Lung (tissue), 4 donors: ENCODE measurements around a stretch of chr5.

DNA sequence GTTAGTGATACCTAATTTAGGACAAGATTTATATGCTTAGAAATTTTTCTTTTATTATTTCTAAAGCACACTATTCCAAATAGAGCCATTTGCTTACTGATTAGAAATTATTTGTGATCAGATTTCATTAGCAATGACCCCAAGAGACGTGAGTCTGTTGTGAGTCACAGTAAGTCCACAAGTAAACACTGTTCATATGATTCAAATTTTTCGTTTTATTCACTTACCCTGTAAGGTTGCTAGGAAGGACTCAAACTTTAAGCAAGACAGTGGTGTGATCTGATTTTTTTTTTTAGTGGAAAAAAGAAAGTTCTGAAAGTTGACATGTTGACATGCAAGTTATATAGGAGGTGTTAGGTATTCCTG, 1.2 kb downstream of the CARD6 start:
- PRO-cap: no peak
- RAMPAGE, long total RNA: no peak
- RRBS: no CpG with 5 or more reads among the region's 2 CpGs

GRCh38 chr5:40911136-40911764, 2.0 kb downstream of the C7 start:
- PRO-cap: no peak
- RAMPAGE, long total RNA: no peak
- RRBS: no CpG with 5 or more reads among the region's 5 CpGs

GRCh38 chr5:41211431-41211881, 1.9 kb downstream of the C6 start:
- PRO-cap: no peak
- RAMPAGE, long total RNA: no peak
- RRBS: no CpG with 5 or more reads among the region's 4 CpGs

DNA sequence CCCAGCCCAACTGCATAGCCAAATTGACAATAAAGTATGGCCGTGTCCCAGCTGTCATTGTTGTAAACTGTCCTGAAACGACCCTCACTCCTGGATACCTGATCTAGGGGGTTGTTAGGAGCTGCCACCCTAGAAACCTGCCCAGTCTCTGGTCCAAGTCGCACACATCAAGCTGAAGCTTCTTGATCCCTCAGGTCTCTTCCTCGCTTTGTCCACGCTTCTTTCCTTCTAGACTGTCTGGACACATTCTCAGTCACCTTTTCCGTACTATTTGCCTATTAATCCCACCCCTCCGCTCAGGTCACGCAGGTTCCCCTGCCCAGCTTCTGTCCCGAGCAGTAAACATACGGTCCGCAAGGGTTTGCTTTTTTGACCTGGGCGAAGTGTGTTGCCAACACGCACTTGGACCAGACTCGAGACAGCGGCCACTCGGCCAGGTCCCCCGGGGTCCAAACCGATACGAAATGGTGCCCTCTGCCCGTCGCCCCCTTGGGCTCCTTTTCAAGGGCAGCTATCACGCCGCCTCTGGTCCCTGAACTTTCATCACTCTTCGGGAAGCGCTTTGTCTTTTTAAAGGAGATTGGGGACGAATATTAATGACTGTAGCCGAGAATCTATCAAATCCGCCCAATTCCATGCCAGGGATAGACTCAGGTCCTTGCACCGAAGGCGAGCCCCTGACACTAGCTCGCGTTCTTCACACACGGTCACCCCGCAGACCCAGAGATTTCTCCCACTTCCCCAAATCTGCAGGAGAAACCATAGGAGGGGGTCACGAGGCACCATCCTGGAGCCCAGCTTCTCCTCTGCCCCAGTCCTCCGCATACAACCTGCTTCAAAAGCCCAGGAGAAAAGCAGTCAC, 820 bp downstream of the PLCXD3 start:
- PRO-cap: no peak
- RAMPAGE, long total RNA: no peak
- RRBS: no CpG with 5 or more reads among the region's 36 CpGs

DNA sequence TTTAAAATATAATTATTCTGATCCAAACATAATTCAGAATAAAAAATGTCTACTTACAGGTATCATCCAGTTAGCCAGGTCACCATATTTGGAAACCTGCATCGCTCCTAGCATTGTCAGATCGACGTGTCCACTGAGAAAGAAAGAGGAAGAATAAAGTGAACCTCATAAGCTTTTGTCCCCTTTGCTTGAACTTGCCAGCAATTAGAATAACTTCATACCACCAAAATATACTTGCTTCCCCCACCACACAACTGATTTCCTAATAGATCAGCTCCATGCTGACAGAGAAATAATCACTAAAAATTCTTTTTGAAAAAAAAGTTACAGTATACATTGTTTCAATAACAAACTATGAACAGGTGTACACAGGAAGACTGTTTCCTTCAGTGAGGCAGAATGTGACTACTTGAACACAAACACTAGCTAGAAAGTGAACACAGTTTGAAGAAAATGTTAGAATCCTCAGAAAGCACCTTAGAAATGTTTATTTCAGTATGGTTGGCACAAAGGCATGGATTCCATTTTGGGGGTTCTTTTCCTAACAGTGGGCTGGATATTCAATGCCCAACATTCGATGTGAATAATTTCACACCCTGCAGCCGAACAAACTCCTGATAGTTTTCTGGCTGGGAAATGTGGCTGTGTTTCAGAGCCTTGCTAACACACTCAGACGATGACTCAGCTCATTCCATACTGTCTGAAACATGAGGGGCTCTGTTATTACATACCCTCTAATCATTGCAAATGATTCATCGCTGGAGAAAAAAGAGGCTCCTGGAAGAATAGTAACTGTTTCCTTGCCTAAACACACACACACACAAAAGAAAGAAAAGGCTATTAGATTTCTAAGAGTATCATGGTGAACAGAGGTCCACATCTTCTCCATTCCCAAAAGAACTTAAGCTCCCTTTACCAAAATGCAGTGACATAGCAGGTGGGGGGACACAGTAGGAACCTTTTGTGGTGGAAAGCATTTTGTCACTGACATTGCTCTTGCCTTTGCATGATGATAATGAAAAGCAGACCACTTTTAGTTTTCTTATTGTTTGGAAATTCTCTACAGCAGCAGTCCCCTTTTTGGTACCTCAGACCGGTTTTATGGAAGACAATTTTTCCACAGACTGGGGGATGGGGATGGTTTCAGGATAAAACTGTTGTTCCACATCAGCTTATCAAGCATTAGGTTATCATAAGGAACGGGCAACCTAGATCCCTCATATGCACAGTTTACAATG, 75.9 kb downstream of the OXCT1 start:
- PRO-cap: no peak
- RAMPAGE, long total RNA: no peak
- RRBS: no CpG with 5 or more reads among the region's 9 CpGs

DNA sequence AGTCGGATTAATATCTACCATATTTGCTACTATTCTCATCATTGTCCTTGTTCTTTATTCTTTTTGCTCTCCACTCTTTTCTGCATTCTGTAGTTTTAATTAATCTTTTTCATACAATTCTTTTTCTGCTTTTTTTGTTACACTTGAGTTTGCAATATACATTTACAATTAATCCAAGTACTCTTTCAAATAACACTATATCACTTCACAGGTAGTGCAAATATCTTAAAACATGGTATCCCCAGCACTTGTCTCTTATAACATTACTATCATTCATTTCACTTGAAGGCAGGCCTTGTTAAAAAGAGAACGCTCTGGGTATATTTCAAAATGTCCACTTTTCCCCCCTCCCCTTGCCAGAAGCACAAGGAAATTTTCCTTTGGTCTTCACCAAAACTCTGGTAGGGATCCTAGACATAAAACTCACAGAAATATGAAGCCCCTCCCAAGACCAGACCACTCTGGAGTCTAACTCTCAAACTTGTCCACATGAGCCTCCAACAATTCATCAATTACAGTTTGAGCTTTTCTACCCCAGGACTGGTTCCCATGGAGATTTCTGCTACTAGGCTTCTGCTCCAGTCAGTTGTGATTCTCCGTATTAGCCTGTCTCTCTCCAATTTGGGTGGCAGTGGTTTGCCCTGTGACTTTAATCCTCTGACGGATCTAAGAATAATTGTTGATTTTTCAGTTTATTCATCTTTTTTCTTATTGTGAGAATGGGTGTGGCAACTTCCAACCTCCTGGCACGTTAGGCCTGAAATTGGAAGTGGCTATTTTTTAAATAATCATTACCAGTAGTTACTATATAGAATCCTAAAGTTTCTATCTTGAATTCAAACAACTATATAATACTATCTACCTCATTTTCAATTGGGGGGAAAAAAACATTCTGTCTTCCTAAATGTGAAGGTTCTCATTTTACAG, 47.0 kb downstream of the OXCT1 start:
- PRO-cap: no peak
- RAMPAGE, long total RNA: no peak
- RRBS: no CpG with 5 or more reads among the region's 5 CpGs

DNA sequence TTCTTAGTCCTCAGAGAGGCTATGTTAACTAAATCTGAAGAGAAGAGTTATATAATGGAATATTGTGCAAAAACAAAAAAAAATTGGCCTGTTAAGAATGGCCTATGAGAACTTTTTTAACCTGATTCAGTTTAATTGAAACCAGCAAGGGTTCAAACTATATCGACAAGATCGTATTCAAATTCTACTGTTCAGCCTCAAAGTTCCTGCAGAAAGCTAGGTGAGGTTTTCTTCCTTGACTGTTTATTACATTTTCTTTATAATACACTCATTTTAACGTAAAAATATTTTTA, 13.0 kb downstream of the SELENOP start:
- PRO-cap: no peak
- RAMPAGE, long total RNA: no peak
- RRBS: no CpG with 5 or more reads among the region's 3 CpGs

- PRO-cap: no peak
- RAMPAGE, long total RNA: no peak
- RRBS: no CpG with 5 or more reads among the region's 5 CpGs
These were observed 26.0 kb upstream of the SELENOP start for GRCh38 chr5:42837528-42838173.

GRCh38 chr5:42840159-42840835, 28.6 kb upstream of the SELENOP start:
- PRO-cap: no peak
- RAMPAGE, long total RNA: no peak
- RRBS: no CpG with 5 or more reads among the region's 6 CpGs

GRCh38 chr5:42951183-42951901, 88.8 kb downstream of the ANXA2R start:
- PRO-cap: no peak
- RAMPAGE, long total RNA: no peak
- RRBS: 5% methylated on average over 8 of the region's 57 CpGs

GRCh38 chr5:43019223-43019957, 20.7 kb downstream of the ANXA2R start:
- PRO-cap: no peak
- RAMPAGE, long total RNA: no peak
- RRBS: no CpG with 5 or more reads among the region's 28 CpGs

DNA sequence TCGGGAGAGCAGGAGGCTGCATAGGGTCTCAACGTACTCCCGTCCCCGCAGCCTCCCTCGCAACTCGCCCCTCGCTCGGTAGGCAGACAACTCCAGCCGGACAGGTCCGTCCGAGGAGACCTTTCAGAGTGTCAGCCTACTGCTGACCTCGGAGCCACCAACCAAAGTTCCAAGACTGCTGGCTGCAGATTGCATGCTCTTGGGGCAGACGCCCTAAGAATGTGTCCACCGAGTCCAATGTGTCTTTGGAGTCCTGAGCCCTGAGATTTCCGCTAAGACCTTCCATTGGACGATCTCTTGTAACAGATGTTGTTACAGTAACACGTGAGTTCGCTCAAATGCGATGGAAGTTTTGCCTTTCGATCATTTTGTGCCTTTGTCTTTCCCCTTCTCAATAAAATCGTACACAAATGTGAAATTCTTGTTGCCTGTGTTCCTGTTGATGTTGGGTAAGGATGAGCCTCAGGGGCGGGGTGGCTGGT, 5.9 kb downstream of the ANXA2R start:
- PRO-cap: no peak
- RAMPAGE, long total RNA: no peak
- RRBS: no CpG with 5 or more reads among the region's 22 CpGs

- PRO-cap: no peak
- RAMPAGE, long total RNA: no peak
- RRBS: 31% methylated on average over 4 of the region's 35 CpGs
These were observed 2.9 kb downstream of the ANXA2R start for GRCh38 chr5:43037098-43037781.

- PRO-cap: no peak
- RAMPAGE, long total RNA: no peak
- RRBS: no CpG with 5 or more reads among the region's 23 CpGs
These were observed 1.6 kb downstream of the ANXA2R start for GRCh38 chr5:43038364-43039055.

- PRO-cap: no peak
- RAMPAGE, long total RNA: no peak
- RRBS: no CpG with 5 or more reads among the region's 2 CpGs
These were observed 3.7 kb downstream of the FGF10 start for GRCh38 chr5:44385552-44385949.

- PRO-cap: no peak
- RAMPAGE, long total RNA: no peak
- RRBS: 5% methylated on average over 6 of the region's 38 CpGs
These were observed 902 bp downstream of the FGF10 start for GRCh38 chr5:44387940-44389096.

DNA sequence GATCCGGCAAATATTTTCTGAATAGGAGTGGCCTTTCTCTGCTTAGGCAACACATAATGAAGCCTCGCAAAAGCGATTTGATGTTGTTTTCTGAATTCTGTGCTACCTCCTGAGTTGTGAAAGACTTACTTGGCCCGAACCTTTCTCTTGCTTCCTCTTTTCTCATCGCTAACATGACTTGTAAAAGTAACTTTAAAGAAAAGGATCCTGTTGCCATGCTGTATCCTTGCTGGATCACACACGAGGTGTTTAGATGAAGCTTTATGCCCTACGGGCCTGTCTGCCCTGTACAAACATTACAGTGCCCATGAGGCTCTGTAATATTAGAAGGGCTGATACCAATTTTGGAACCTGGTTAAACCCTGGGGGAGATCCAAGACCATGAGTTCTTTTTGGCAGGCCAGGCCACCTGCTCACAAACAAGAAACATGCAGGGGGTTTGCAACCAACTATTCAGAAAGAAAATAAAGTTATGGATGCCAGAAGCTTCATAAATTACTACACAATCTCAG, 149.9 kb upstream of the FGF10 start:
- PRO-cap: no peak
- RAMPAGE, long total RNA: no peak
- RRBS: no CpG with 5 or more reads among the region's 7 CpGs

- PRO-cap: no peak
- RAMPAGE, long total RNA: no peak
- RRBS: no CpG with 5 or more reads among the region's 2 CpGs
These were observed 6.1 kb downstream of the MRPS30 start for GRCh38 chr5:44814844-44815298.

DNA sequence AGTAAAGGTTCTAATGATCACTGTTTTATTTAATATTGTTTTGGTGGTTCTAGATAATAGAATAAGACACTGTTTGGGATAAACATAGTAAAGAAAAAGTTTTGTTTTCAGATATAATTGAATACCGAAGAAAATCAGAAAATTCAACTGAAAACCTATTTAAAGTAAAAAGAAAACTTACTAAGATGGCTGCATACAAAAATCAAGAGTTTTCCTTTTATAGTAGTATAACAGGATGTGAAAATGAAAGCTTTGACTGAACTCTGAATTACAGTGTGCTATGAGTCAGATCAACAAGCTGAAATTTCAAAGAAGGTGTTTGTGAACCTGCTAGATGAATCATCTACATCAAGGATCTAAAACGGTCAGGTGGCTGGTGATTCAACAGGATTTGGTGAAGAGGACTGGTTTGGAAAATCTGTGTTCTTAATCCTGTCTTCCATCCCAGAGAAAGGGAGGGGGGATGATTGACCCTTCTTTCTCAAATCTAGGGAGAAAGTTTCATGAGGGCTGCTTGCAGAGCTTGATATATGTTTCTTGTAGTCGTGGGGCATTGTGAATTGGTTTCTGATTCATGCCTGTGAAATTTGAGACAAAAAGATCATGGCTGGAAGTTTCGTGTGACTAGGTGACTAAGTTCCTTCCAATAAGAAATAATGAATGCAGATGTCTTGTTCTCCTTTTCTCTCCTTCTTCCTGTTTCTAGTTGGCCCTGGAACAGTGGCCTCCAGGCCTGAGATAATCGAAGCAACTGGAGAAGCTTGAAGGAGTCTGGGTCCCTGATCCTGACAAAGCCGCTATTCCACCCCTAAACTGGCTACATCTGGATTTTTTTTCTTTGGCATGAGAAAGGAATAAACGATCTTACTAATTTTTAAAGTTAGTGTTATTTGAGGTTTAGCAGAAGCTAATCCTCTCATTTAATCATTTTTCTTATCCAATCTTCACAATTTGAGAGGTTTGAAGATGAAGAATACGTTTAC, 67.0 kb downstream of the MRPS30 start:
- PRO-cap: no peak
- RAMPAGE, long total RNA: no peak
- RRBS: no CpG with 5 or more reads among the region's 8 CpGs

DNA sequence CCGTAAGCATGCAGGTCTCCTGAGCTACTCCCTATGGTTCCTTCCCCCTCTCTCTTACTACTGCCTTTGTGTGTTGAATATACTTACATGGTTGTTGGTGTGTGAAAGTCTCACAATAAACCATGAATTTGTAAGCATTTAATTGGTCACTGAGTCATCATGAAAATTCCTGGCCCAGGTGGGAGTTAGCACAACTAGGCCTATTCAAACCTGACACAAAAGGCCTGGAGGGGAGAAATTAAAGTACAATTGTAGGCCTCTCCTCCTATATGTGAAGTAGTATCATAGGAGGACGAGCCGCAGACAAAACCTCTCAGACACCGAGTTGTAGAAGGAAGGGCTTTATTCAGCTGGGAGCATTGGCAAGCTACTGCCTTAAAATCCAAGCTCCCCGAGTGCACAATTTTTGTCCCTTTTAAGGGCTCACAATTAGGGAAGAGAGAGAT, 397.0 kb downstream of the MRPS30 start:
- PRO-cap: no peak
- RAMPAGE, long total RNA: no peak
- RRBS: no CpG with 5 or more reads among the region's 5 CpGs